Neutrophil (primary cell): ENCODE measurements around the genes AMOTL2 and PCCB.

DNA sequence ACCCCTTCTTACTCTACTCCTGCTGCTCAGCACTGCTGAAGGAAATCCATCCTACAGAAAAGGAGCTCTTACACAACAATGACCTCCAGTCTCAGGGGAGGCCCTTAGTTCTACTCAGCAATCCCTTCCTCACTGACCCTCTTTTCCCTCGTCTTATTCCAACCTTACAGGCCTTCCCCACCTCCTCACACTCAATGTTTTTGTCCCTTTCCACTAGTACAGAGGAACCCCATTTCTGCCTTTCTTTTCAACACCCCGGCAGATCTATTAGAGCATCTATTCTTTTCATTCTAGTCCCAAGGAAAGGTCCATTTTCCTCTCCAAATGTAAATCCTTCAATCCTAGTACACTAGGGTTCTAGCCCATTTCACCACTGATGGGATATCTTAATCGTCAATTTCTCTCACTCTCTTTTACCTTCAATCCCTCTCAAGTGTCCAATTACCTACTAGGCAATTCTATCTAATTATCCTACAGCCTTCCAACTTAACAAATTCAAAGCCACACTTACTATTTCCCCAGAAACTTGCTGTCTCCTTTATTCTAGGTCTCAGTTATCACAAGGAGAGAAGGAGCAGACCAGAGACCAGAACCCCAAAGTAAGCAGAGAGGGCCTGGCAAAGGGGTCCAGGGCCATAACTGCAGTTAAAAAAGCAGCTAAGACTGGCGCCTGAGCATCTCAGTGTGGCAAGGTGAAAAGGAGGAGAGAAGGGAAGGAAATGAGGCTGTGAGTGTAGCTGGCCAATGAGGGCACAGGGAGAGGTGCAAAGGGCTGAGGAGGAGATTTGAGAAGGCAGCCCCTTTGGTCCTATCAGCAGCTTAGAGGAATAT lies 35.9 kb downstream of the RYK start:
- PRO-cap, result no peak

DNA sequence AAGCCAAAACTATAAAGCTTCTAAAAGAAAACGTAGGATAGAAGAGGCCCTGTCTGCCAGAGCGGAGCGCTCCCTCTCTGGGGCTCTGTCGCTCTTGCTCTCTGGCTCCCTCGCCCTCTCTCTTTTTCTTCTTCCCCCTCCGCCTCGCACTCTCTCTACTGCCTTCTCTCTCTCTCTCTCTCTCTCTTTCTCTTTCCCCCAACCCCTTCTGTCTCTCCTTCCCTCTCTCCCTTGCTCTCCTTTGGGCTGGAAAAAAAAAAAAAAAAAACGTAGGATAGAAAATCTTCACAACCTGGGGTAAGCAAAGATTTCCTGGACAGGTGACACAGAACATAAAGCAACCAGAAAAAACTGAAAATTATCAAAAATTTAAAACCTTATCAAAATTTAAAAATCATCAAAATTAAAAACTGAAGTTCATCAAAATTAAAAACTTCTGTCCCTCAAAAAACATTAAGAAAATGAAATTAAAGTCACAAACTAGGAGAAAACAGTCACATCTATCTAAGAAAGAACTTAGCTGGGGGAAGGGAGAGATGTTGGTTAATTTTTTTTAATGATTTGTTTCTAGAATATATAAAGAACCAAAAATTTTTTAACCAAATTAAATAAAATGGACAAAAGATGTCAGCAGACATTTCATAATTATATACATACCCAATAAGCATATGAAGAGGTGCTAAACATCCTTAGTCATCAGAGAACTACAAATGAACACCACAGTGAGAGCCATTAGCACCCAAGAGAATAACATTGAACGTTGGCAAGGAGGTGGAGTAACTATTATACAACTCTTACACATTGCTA lies 21.3 kb downstream of the RYK start:
- PRO-cap, result no peak

DNA sequence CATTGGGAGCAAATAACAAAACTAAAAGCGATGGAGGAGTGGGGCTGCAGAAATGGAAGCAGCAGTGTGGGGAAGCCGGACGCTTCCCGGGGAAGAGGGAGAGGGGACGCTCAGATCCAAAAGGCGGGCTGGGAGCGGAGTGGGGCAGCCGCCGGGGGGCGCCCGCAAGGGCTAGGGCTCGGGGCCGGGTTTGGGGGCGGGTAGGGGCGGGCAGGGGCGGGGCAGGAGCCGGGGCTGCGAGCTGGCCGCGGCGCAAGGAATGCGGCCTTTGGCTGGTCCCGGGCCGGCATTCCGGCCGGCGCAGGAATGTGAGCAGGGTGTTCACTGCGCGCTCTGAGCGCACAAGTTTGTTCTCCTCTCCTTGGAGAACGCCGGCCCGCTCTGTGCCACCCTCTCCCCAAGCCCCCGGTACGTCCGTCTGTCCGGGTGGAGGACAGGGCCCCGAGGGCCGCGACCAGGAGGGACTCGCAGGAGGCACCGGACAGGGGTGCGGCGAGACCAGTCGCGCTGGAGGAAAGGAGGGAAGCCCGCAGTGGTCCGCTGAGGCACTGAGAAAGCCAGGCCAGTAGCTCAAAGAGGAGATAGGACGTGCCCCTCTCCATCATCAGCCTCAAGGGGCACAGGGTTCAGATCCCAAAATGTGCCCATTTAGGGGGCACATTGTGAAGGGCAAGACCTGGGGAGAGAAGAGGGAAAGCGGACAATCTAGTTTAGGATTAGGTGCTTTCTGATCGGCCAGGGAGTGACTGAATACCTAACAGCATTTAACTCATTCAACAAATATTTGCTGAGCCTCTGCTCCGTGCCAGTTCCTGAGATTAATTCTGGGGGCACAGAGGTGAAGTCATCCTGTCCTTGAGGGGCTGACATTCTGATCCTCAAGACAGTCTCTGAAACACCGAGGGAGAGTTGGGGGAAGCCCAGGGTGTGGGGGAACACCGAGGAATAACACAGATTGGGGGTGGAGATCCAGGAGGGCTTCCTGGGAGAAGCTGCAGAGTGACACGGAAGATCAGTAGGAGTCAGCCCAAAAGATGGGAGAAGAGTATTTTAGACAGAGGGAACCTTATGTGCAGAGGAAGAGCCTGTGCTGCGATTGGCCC lies 60.7 kb downstream of the AMOTL2 start:
- PRO-cap, result no peak

GRCh38 chr3:134314916-134315852 lies 59.1 kb downstream of the AMOTL2 start:
- PRO-cap, result no peak

- PRO-cap, result no peak
Observed at GRCh38 chr3:134370178-134371408, 3.7 kb downstream of the AMOTL2 start.

DNA sequence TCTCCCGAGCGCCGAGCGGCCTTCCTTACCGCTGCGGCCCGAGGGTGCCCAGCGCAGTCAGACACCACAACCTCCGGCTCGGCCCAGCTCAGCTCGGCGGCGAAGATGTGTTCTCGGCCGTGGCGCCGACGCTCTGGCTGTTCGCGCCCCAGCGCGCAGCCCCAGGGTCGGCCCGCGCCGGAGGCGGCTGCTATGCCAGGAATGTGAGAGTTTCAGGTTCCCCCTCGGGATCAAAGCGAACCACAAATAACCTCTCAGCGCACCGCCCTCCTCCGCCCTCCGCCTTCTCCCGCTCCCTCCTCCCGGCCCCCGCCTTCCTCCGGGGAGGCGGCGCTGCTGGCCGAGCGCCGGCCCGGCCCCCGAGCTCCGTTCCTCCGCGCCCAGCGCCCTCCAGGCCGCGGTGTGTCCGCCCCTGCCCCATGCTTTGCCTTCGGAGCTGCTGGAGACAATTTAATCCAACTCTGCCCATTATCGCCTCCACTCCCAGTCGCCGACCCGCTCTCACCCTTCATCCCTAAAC lies at the start of gene AMOTL2:
Gene AMOTL2, minus strand, starts transcription at position 135 of the 520 bp plus-strand sequence.
- PRO-cap, result no peak

GRCh38 chr3:134406178-134406522 lies 31.9 kb upstream of the AMOTL2 start:
- PRO-cap, result no peak

DNA sequence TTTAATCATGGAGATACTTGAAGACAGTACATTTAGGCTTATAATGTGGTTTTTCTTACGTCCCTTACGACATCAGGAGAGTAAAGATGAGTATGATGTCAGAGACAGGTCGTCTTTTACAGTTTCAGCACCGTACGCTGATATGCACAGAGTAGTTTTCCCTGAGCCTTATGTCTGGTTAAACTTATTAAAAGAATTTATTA lies 936 bp downstream of the CEP63 start:
- PRO-cap, result no peak

DNA sequence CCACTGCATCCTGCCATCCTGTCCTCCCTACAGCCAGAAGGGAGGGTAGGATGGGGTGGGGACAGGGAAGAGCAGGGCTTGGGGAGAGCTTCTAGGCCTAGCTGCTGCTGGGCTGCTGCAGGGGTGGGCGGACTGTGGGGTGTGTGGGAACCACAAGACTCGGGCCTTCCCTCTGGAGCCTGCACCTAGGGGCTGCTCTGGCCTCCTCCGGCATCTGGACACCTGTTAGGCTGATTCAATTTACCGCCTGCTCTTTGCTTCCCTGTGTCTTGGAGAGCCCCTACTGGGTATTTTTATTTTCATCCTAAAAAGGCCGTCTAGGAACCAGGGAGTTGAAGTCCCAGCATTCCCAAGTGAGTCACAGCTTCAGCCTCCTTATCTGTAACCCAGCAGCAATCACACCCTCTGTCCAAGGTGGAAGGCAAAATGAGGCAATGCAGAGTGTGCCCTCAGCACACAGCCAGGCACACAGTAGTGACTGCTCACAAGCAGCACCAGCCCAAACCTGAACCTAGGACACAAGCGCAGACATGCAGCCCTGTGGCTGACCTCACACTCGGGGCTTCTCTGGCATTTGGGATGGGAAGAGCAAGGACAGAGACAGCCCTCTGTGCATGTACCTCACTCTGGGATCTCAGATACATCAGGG lies 13.2 kb upstream of the KY start:
- PRO-cap, result no peak

- PRO-cap, result no peak
Observed at GRCh38 chr3:134798190-134798701, 3.2 kb downstream of the EPHB1 start.

GRCh38 chr3:135259442-135260196 lies 464.6 kb downstream of the EPHB1 start:
- PRO-cap, result no peak

DNA sequence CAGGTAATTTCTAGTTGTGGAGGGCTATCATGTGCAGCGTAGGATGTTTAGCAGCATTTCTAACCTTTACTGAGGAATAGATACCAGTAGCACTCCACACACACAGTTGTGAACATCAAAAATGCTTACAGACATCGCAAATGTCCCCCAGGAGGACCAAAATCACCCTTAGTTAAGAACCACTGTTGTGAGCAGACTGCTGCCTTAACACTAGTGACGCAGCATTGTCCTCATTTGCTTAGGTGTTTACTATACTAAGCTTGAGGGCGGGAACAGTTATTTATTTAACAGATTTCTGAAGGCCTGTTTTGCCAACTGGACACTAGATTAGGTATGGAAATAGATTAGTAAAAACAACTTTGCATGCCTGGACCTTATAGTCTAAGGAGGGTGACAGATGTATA lies 2.3 kb downstream of the PPP2R3A start:
- PRO-cap, result no peak

DNA sequence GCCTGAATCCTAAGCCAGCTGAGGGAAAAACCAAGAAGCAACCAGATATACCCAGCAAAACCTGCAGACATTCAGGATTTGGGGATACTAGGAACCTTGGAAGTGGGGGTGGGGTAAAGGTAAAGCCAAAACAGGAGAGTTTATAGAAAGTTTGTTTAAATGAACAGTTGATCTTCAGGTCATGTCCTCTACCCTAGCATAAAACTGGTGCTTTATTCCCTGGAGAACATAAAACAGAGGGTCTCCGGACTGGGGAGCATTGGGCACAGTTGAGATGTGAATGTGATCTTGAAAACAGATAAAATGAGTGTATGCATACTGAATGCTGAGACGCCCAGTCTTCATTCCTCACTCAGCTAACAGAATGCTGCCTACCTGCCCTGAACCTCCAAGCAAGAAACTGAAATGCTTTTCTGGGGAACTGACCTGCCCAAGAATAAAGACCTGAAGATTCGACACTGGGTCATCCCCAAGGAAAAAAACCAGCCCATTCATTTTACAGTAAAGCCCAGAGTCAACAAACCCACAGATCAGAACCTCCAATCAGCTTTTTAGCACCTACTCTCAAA lies 97.3 kb downstream of the MSL2 start:
- PRO-cap, result no peak

DNA sequence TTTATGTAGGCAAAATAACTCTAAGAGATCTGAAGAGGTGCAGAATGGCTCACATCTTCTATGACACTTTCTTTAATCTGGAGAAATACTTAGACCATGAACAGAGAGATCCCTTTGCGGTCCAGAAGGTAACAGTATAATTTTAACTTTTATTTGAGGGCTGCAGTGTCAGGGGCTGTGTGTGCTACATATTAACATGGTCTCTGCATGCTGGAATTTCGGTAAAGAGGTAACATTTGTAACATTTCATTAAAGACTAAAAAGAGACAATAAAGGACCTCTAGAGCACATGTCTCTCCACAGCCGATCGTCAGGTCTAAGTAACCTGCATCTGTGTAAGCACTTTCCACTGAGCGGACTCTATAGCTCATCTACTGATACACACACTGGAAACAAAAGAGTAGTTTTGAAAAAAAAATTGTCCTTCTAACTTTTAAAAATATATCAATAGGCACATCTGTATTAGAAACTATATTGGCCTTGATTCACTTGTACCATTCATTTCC lies 92.8 kb downstream of the MSL2 start:
- PRO-cap, result no peak

GRCh38 chr3:136147526-136148108 lies 48.5 kb downstream of the MSL2 start:
- PRO-cap, result no peak

DNA sequence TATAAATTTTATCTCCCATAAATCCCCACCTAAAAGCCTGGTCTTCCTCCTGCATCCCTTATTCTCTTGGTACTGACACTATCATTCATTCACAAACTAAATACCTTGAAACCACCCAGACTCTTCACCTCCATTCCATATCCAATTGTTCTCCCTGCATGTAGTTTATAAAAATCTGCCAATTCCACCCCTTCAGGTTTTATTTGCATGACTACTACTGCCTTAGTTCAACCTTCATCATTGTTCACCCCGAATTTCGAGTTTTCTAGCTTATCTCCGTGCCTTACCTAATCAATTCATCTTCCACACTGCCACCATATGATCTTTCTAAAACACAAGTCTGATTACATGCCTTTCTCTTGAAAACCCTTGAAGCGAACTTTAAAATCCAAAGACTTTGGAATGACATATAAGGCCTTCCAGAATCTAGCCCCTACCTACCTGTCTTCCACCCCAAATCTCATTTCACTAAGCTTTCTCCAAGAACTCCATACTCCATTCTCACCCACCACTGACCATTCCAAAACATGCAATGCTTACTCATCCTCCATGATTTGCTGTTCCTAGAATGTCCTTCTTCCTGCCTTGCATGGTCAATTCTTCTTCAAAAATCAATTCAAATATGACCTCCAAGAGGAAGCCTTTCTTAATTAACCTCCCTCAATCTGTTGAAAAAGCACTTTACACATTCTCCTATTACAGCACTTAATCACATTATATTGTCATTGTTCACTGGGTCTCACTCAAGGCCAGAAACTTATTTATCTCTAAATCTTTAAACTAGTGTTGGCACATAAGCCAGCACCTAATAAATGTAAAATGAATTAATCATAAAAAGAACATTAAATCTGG lies 22.5 kb downstream of the MSL2 start:
- PRO-cap, result no peak

DNA sequence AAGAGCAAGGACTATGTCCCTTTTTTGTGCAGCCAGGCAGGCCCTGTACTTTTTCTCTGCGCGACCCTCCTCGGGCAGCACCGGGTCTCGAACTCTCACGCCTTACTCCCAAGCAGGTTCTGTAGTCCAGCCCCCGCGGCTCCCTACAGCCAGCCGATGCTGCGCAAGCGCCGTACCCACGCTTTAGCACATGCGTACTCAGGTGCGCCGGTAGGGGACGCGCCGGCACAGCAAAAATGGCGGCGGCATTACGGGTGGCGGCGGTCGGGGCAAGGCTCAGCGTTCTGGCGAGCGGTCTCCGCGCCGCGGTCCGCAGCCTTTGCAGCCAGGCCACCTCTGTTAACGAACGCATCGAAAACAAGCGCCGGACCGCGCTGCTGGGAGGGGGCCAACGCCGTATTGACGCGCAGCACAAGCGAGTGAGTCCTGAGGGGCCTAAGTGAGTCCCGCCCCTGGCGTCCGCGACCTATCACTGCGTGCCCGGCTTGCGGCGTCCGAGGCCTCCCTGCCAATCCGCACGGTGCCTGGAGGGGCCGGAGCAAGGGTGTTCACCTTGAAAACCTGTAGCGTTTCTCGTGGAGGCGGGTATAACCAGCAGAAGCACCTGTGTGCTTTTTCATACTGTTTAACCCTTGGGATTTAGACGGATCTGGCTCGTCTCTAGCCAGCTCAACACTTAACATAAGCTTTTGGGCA lies at the start of gene PCCB:
Gene PCCB, plus strand, starts transcription at position 201 of the 696 bp plus-strand sequence.
- PRO-cap, result no peak

DNA sequence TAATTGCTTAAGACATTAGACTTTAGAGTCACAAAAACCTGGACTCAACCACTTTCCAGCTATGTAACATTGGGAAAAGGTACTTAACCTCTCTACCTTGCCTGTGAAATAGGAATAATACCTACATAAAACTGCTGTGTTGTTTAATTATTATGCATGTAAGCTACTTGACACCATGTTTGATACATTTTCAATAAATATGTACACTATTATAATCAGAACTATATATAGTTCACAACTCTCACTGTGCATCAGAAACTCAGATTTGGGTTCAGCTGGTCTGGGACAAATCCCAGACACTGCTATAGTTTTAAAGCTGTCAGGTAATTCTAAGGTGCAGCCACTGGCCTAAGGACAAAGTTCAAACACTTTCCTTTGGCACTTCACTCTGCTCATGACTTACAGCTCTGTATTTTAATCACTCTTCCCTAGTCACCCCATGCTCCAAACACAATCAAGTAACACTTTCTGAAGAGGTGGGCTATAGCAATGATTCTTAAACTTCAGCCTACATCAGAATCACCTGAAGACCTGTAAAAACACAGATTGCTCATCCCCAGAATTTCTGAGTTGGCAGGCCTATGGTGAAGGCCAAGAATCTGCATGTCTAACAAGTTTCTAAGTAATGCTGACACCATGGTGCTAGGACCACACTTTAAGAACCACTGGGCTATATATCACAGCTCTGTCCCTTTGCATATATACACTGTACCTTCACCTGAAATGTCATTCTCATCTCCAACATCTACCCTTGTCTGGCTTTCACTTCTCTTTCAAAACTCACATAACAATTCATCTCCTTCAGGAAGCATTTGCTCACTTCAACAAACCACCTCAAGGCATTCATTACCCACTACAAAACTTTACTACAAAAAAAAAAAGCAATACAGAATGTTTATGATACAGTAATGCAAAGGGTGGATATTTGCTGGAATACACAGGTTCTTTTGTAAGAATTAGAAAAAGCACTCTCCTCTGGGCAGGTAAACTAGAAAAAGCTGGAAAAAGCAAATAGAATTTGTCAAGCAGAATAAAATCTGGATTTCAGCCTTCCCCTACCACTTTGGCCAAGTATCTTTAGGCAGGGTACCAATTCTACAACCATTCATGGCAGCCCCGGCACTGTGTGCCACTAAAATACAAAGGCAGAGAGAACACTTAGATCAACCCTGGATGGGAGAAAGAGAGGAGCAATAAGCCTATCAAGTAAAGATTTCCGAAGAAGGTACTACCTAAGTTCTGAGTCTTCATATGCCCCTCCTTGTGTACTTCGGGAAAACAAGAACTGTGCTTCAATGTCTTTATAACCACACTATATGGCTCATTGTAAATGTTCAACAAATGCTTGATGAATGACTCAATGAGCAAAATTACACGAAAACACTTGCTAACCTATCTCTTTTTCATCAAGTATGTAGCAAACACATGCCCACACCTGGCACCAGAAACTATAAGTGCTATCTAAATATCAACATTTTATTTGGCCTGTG lies 21.3 kb downstream of the STAG1 start:
- PRO-cap, result no peak

DNA sequence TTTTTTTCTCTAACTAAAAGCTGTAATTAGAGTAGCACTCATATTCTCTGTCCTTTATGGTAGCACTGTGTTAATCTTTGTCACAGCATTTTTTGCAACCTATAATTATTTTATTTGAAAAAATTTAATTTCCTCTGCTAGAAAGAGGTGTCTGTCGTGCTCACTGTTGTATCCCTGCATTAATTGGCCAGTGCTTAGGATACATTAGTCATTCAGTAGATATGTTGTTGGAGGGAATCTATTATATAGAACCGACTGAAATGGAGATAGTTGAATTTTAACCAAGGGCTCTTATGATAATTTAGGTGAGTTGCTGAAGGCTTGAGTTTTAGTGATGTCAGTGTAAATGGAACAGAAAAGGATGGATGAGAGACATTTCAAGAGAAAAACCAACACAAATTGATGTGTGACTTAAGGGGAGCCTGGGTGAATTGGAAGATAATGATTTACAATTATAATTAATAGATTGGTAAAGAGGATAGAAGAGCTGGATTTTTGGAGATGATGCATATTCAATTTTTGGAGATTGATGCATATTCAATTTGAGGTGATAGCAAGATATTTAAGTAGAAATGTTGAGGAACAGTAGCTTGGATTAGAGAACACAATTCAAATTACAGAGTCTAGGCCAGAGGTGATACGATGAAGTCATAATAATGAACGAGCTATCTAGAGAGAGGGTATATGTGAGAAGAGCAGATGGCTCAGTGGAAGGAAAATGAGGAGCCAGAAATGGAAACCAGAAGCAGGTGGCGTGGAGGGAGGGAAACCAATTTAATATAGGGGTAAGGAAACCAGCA lies 21.6 kb downstream of the NCK1 start:
- PRO-cap, result no peak

DNA sequence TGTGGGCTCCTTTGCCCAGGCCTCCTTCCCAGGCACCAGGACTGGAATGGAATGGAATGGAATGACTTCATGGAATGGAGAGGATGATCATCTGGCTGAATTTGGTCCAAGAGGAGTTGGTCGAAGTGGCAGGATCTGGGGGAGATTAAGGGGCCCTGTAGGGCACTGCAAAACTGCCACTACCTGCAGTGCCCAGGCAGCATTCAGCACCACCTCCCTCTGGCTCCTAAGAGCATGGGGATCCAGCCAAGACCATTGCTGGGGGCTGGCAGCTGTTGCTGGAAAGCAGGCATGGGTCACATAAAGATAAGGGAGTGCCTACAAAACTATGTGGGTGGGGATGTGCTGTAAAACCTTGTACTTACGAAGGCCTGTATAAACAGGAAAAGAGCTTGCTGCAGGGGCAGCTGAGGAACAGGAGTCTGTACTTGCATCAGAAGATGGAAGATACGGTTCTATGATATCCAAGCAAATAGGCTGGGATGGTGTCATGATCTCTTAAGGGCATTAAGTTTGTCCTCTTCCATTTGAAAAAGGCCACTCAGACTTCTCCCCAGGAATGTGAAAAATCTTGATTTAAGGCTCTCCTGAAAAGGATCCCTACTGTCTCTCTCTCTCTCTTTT lies 27.0 kb downstream of the IL20RB start:
- PRO-cap, result no peak